Jurkat, Clone E6-1 (cell line): ENCODE results near the genes XKR3, TMEM121B and CECR2.

- RRBS, result no CpG with 5 or more reads among the region's 27 CpGs
These were observed 3430.3 kb upstream of the OR11H1 start for GRCh38 chr22:12097755-12098109.

DNA sequence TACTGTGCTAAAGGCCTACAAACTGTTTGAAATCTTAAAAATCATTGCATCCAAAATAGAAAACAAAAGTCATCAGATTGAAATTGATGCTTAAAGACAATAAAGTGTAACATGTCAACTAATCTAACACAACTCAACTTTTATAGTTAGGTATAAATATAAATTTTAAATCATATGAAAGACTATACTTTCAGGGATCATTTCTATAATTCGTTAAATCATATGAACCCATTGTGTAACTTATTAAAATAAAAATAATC is 10.8 kb downstream of the CCT8L2 start:
- RRBS, result no CpG with 5 or more reads among the region's 1 CpG

DNA sequence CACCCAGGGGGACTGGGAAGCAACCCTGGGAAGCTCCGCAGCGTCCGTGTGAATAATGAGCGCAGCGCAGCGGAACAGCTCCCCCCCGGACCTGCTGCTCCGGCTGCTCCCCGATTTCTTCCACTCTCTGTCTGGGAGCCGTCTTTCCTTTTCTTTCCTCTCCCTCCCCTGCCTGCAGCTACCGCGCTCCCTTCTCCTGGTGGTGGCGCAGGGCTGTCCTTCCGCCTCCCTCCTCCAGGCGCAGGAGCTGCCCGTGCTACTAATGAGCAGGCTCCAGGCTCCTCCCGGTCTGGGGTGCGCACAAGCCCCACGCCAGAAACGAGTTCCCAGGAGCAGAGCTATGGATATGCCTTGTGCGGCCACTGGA is 107.3 kb downstream of the XKR3 start:
- RRBS, result no CpG with 5 or more reads among the region's 21 CpGs

DNA sequence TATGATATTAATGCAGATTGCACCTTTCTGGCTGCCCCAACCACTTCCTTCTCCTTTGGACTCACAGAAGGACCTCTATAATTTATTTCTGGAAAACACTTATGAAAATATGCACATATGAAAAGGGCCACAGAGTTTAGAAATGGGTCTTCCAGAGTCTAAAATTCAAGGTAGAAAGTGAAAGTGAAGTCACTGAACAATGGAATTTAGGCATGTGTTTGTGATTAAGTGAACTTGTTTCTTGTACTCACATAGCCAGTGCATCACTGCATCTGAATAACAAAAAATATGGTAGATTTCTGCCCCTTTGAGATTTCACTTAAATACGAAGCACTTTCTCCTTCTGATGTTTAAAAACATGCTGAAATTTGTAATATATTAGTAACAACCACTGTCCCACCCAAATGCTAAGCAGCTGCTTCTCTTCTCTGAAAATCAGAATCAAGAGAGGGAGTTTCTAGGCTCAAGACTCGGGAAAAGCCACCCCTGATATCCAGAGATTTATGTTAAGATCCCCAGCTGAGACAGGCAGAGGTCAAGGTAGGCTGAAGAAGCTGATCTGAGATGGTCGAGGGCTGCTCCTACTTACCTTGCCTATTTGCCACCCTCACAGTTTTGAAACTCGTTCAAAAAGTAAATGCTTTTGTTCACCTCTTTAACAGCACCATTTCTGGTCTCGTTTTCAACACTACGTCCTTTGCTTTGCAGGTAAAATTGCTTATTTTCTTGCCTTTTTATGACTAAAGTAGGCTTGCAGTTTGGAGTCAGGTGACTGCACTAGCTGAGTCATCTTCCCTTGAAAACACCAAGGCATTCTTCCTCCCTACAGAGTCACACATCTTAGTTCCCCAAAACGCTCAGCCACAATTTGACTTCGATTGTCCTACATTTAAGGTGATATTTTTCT is at the start of gene XKR3:
XKR3 (minus strand) TSS at position 710 of the 907 bp plus-strand sequence.
- RRBS, result no CpG with 5 or more reads among the region's 8 CpGs

GRCh38 chr22:17035120-17035835 is 27.3 kb upstream of the GAB4 start:
- RRBS, result no CpG with 5 or more reads among the region's 5 CpGs

- RRBS, result no CpG with 5 or more reads among the region's 3 CpGs
These were observed 7.5 kb downstream of the IL17RA start for GRCh38 chr22:17092411-17092631.

GRCh38 chr22:17101604-17102691 is 17.1 kb downstream of the IL17RA start:
- RRBS, result no CpG with 5 or more reads among the region's 20 CpGs

DNA sequence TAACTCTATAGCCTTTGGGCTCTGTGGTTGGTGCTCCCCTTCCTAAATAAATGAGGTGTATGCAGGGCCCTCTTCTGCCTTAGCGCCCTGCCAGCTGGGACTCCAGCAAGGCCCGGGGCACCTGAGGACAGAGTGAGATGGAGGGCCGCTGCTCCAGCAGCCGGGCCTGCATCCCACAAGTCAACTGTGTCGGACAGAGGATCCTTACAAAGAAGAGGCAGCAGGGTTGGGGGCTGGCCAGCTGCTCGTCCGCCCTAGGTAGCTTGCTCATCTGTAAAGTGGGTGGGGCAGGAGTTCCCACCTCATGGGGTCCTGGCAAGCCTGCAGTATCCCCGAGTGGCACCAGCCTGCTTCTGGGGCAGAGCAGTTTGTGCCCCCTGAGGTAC is 7.6 kb downstream of the TMEM121B start:
- RRBS, result 87% methylated on average over 2 of the region's 8 CpGs

DNA sequence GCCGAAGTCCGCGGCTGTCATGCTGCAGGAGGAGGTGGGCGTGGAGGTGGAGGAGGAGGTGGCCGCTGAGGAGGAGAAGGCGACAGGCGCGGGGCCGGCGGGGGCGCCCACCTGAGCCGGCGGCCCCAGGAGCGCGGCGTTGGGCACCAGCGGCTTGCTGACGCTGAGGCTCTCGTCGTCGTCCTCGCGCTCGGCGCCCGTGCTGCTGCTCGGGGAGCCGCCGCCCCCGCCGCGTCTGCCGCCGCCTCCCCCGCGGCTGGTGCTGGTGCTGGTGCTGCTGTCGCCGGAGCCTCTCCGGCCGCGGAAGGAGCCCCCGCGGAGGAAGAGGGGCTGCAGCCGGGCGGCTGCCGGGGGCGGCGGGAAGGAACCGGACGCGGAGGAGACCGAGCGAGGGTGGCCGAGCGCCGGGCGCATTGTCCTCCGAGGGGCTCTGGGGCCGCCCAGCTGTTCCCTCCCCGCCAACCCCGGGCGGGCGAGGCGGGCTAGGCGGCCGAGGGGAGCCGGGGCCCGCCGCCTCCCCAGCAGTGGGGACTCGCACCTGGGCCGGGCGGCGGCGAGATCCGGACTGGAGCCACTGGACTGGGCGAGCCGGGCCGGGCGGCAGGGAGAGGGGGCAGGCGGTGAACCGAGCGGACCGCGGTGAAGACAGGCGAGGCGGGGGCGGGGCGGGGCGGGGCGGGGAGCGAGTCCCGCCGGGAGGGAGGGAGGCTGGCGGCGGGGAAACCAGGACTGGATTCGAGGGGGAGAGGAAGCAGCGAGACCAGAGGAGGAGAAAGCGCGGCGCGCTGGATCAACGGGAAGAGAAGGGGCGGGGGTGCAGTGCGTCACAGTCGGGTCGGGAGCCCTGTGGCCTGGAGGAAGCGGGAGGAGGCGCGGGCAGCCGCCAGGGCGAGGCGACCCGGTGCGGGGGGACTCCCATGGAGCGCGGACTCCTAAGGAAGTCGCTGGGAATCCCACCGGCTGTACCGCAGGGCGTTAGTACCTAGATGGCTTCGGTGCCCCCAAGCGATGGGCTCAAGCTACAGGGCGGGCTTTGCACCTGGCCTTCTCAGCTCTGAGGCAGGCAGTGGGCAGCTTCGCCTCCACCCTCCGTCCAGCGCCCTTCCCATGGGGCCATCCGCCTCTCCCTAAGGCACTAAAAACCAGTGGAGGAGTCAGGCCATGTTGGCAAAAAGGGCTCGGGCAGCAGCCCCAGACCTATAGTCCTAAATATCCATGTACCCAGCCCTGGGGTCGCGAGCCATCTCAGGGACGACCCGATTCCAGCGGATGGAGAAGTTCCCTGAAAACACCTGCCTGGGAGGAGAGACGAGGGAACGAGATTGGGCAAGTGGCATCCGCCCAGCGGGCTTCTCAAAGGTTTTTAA is at the start of gene TMEM121B:
TMEM121B (minus strand) TSS at position 647 of the 1,367 bp plus-strand sequence.
- RRBS, result 8% methylated on average over 40 of the region's 137 CpGs

GRCh38 chr22:17243941-17244355 is 24.7 kb upstream of the ADA2 start:
- RRBS, result no CpG with 5 or more reads among the region's 9 CpGs

- RRBS, result no CpG with 5 or more reads among the region's 99 CpGs
These were observed at the start of gene CECR2 for GRCh38 chr22:17369380-17370019. Gene CECR2, plus strand, starts transcription at chr22:17369460.

GRCh38 chr22:17385444-17386396 is 16.5 kb downstream of the CECR2 start:
- RRBS, result no CpG with 5 or more reads among the region's 20 CpGs

DNA sequence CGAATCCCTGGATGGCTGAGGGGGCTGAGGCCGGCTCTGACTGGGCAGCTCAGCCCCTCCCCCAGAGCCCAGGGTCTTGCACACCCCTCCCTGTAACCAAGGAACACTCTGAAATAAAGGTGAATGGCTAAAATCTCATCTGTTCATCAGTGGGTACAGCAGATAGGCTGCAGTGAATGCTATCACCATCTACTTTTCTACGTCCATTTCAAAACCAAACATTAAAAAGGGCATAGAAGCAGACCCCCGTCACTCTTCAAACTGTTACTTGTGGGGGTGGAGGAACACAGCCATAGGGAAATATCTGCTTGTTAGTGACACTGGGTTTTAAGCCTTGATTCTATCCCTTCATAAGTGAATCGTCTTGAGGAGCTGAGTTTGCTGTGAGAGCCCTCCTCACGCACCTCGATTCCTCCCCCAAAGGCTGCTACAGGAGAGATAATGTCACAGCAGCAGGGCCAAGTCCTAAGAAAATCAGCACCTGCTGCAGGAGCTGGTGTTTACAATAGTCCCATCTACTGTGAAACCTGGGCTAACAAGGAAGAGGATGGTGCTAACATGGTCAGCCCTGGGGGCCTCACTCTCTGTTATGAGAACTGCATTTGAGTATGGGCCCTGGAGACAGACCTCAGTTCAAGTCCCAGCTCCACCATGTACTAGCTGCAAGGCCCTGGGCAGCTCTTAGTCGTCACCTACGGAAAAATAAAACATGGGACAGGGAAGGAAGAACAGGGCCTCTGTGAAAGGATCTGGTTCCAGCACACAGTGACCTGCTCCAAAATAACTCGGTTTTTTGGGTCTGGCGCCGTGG is 27.7 kb downstream of the SLC25A18 start:
- RRBS, result no CpG with 5 or more reads among the region's 12 CpGs

GRCh38 chr22:17632946-17633811 is 4.6 kb upstream of the ATP6V1E1 start:
- RRBS, result no CpG with 5 or more reads among the region's 8 CpGs

GRCh38 chr22:17706313-17707000 is 67.8 kb downstream of the BID start:
- RRBS, result no CpG with 5 or more reads among the region's 7 CpGs

GRCh38 chr22:17748565-17749111 is 25.6 kb downstream of the BID start:
- RRBS, result 83% methylated on average over 1 of the region's 30 CpGs

DNA sequence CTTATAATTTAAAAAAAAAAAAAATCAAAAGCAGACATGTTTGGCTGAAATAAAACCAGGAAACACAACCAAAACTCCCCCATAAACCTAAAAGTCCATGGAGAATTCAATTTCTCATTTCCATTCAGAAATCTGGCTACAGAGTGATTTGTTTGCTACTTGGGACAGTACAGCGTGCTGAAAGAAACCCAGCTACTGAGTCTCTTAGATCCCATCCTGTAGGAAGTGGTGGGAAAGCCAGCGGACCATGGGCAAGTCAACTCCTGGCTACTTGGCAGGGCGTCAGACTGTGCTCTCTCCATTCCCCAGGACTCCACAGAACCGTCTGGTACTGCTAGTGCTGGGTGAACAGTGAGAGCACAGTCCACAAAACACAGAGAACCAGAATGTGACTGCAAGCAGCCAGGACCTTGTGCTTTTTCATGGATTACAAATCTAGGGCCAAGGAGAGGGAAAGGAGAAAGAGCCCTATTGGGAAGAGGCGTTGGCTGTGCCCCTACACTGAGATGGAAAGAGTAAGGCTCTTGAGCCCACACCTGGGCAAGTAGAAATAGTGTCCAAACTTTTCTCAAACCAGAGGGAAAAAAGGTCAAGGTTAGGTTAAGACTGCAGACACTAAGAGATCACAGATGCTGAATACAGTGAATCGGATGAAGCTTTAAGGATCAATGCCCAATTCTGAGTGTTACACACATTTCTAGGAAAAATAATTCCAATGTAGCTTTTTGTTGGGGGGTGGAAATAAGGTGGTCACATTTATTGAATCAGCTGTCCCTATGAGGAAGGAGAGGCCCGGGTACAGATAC is 10.2 kb downstream of the BID start:
- RRBS, result no CpG with 5 or more reads among the region's 7 CpGs

GRCh38 chr22:17767201-17767869 is 6.9 kb downstream of the BID start:
- RRBS, result no CpG with 5 or more reads among the region's 13 CpGs

- RRBS, result no CpG with 5 or more reads among the region's 21 CpGs
These were observed 58.4 kb upstream of the BID start for GRCh38 chr22:17832452-17833243.

DNA sequence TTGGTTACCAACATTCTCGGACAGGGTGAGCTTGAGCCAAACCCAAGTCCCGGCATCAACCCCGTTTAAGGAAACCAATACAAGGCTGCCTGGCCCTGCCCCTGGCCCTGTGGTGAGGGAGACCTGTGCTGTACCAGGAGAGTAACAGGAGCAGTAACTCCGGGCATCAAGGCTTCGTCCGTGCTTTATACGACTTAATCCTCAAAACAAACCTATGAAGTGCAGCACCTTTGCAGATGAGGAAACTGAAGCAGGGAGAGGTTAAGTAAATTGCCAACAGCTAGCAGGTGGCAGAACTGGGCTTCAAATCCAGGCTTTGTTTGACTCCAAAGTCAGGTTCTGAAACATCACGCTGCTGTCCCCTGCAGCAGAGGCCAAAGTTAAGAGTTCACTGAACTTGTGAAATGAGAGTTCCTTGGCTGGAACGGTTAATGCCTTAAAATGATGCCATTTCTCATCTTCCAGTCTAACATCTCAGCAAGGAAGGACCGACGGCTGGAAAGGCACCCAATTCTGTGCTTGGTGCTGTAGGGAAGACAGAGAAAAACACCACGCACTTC is 64.1 kb upstream of the BID start:
- RRBS, result no CpG with 5 or more reads among the region's 12 CpGs